ReNcell CX (cell line): ENCODE data around the genes PPIH, TMEM125 and TIE1.

GRCh38 chr1:41915984-41916729 is 2.6 kb downstream of the HIVEP3 start:
- PRO-cap: no peak

DNA sequence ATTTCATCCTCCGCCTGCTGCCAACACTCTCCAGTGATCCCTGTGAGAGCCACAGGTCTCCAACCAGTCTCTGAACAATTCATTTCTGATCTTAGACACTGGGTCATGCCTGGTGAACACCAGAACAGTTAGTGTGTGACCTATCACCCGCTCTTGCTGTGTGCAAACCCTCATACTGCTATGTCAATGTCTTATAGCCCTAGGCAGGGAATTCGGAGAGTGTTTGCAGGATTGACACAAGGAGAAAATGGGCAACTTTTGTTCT is 23.2 kb upstream of the GUCA2B start:
- PRO-cap: no peak

GRCh38 chr1:42334143-42334634 is 846 bp downstream of the FOXJ3 start:
- PRO-cap: bidirectional peak, plus-strand start at chr1:42334530, minus-strand start at chr1:42334353

GRCh38 chr1:42658173-42658633 is at the start of gene PPIH:
Gene PPIH, plus strand, starts transcription at chr1:42658423.
- PRO-cap: bidirectional peak, plus-strand start at chr1:42658430, minus-strand start at chr1:42658254

- PRO-cap: no peak
Measured at GRCh38 chr1:42680812-42681610, 1.2 kb upstream of the YBX1 start.

- PRO-cap: no peak
Measured at GRCh38 chr1:42692800-42693411, 10.7 kb downstream of the YBX1 start.

GRCh38 chr1:42923416-42924055 is 35.1 kb downstream of the SLC2A1 start:
- PRO-cap: no peak

DNA sequence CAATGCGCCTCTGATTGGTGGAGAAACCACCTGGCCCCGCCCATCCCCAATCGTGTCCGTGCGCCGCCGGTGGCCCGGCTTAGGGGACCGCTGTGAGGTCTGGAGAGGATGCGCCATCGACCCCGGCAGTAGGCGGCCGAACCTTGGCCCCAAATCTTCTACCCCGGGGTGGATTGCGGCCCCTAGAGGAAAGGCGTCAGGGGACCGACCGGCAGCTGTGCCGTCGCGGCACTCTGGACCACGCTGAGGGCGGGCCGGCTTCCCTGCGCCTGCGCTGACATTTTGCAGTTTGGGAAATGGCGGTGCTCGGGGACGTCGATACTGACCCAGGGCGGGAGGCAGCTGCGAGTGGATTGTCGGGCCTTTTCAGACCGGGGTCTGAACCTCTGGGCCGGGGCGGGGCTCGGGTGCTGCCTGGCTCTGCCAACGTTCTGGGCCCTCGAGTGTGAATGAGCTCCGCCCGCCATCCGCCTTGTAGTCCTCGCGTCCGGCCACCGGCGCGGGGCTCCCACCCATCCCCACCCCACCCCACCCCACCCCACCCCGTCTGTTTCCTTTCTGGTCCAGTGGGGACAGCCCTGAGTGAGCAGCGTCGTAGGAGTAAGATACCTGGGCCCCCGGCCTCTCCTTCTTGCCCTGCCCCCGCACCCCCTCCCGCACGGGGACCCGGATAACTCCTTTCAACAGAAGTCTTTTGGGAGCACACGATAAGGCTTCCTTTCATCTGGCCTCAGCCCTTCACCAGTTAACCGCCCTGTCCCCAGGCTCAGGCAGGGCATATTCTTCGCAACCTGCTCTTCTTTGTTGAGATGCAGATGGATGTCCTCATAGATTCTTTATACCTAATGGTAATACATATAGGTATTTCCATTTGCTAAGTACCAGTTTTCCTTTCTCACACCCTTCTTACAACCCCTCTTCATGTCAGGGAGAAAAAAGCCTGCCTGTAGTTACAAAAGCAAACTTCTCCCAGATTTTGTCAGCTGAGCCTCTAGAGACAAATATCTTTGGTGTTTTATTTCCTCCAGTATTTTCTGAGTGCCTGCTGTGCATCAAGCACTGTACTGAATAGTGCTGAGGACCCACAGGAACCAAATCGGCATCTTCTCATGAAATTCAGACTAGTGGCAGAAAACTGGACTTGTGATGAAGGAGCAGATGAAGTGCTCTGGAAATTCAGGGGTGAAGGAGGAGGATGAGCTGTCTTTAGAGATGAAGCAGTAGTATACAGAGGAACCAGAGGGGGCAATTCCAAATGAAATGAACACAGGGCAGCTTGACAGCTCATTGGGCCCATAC is 33.8 kb downstream of the SLC2A1 start:
- PRO-cap: bidirectional peak, plus-strand start at position 88 of the sequence, minus-strand start outside the sequence; bidirectional peak, plus-strand start at position 293 of the sequence, minus-strand start at position 239 of the sequence; unidirectional peak, minus-strand start at position 510 of the sequence

- PRO-cap: bidirectional peak, plus-strand start at chr1:42961565, minus-strand start at chr1:42961389
Measured at GRCh38 chr1:42961009-42961644, 2.5 kb upstream of the SLC2A1 start.

DNA sequence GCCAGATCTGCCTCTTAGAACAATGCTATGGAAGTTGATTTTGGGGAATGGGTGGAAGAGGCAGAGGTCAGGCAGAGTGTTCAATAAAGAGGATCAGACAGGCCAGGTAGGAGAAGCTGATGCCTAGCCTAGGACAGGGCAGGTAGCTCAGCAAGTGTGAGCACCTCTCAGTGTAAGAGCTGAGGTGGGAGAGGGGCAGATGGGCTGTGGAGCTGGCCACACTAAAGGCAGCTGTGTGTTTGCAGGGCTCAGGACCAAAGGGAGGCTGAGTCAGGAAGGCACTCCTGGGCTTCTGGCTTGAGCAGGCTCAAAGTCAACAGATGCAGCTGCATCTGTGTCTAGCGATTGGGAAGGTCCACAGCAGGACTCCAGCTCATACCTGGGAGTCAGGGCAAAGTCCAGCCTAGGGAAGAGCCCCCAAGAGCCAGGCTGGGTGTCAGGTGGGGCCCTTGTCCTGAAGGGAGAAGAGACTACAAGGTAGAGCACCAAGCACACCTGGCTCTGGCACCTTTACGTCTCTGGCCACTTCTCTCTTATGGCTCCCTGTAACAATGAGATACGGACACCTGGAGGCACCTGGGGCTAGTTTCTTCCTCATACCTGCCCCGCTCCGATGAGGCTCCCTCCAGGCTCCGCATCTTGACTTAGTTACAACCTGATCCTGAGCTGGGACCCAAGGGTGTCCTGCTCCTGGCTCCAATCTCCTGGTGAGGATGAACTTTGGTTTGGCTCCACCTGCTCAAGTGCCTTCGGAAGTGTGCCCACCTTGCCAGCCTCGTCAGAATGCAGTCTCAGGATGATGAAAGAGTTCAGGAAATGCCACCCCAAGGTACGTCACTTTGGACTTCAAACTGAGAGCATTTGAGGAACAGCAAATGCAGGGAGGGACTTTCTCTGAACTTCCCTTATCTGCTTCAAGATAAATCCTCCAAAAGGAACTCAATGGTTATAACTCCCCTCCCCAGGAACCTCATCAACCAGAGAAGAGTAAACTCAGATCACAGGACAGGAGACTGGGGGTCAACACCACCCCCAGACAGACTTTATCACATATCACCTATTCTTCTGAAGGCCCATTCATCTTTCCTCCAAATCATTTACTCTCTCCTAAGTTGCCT is 21.4 kb upstream of the SLC2A1 start:
- PRO-cap: no peak

GRCh38 chr1:43069672-43070273 is 77.9 kb upstream of the CFAP144 start:
- PRO-cap: no peak

DNA sequence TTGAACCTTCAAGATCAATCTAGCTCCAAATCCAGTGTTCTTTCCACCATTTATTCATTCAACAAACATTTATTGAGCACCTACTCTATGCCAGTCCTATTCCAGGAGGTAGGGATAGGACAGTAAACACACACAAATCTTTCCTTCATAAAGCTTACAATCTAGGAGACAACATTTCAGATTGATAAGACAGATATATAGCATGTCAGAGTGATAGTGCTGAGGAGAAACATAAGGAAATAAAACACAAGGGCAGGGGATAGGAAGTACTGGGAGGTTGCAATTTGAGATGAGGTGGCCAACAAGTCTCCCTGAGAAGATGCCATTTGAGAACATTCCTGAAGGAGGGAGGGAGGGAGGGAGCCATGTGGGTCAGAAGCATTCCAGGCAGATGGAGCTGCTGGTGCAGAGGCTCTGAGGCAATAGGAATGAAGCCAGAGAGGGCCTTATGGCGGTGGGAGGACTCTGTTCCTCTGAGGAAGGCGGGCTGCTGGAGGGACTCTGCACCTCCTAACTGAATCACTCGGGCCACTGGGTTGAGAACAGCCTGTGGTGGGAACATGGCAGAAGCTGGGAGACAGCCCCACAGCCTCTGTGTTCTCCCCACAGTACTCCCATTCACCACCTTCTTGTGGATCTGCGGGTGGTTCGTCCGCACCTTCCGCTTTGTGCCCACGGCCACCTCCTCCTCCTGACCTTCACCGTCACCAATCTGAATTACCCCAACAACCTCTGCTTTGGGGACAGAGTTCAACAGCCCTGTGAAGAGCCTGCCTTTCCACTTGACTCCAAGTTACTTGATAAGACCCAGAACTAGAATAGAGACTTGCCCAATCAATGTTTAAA is 2.6 kb upstream of the TMEM125 start:
- PRO-cap: no peak

GRCh38 chr1:43269637-43270188 is at the start of gene TMEM125:
Gene TMEM125, plus strand, starts transcription at chr1:43269983.
- PRO-cap: no peak

DNA sequence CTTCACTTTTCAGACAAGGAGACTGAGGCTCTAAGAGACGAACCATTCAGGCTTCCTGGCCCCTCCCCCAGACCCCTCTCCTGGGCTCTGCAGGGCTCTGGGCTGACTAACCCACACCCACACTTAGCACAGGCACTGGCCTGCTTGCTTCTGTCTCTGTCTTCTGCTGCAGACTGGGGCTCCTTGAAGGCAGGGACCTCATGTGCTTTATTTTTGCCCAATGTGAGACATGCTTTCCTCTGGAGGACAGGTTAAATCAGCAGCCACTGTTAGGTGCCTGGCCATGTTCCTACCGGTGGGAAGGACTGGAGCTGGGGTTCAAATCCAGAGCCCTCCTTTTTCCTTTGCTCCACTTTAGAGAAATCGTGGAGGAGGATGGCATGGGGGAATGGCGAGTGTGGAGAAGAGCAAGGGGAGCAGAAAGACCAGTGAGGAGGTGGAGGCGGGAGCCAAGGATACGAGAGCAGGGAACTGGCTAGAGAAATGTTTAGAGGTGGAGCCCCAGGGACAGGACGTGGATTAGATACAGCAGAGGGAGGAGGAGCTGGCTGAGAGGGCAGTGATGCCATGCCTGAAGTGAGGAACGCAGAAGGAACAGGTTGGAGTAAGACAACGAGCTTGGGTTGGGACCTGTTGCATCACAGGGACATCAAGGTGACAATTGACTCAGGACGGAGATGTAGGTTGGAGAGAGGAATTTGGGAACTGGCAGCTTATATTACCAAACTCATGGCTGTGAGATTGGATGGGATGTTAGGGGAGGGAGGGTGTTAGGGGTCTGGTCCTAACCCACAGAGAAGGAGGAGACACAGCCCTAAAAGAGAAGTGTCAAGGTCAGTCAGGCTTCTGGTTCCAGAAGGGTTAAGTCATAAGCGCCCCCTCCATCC is 1.8 kb downstream of the TMEM125 start:
- PRO-cap: no peak

DNA sequence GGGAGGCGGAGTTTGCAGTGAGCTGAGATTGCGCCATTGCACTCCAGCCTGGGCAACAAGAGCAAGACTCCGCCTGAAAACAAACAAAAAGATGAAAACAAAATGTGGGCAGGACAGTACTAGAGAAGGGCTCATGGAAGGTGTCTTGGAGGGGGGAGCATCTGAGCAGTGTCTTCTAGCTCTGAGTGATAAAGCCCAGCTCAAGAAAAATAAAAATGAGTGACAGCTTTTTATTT is 3.8 kb downstream of the C1orf210 start:
- PRO-cap: no peak

DNA sequence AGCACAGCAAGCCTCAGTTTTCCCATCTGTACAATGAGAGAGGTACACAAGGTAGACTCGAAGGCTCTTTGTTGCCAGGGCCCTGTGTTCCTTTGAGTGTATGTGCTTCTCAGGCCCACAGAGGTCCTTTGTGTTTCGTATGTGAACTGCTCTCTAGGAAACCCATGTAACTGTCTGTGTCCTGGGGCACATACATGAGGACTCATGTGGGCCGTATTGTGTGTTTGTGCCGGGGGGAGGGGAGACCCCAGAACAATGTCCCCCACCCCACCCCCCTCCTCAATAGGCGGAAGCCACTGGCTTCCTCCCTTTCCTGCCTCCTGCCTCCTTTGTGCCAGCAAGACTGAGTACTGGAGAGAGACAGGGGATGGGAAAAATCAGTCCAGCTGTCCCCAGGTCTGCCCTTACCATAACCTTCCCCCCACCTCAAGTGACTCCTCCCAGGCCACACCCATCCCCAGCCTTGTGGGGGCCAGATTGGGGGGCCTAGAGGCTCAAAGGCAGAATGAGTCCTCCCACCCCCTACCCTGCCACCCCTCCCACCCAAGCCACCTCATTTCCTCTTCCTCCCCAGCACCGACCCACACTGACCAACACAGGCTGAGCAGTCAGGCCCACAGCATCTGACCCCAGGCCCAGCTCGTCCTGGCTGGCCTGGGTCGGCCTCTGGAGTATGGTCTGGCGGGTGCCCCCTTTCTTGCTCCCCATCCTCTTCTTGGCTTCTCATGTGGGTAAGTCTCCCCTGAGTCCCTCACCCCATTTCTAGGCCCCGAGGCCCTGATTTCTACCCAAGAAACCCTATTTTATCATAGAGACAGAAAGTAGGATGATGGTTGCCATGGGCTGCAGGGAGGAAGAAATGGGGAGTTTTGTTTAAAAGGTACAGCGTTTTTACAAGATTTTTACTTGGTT is at the start of gene TIE1:
TIE1 (plus strand) TSS at position 584 of the 912 bp plus-strand sequence.
- PRO-cap: no peak

GRCh38 chr1:43330082-43330566 is 7.5 kb upstream of the MPL start:
- PRO-cap: no peak

GRCh38 chr1:43365898-43366729 is 1.7 kb downstream of the ELOVL1 start:
- PRO-cap: unidirectional peak, minus-strand start at chr1:43366343; bidirectional peak, plus-strand start at chr1:43366930, minus-strand start at chr1:43366614

DNA sequence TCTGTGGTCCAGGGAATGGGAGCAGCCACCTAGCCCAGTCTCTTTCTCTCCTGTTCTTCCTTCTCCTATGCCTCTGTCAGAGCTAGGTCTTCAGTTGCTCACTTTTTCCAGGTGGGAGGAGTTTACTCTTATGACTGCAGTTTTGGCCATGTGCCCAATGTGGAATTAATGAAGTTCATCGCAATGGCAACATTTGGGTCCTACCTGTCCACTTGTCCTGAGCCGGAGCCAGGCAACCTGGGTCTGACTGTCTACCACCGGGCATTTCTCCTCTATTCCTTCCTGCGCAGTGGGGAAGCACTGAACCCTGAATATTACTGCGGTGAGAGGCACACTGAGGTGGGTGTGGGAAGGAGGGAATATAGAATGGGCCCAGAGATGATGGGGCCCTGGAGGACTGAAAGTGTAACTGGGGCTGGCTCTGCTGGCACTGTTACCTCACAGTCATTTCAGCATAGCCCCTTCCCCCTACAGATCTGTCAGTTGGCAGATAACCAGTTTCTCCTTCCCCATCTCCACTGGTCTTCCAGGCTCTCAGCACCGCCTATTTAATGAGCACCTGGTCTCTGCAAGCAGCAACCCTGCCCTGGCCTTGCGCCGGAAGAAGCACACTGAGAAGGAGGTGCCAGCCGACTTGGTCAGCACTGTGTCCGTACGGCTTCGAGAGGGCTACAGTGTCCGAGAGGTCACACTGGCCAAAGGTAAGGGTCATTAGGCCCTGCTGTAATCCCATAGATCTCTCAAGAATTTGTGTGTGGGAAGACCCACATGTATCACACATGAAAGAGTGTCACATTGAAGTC is 30.1 kb downstream of the SZT2 start:
- PRO-cap: no peak

DNA sequence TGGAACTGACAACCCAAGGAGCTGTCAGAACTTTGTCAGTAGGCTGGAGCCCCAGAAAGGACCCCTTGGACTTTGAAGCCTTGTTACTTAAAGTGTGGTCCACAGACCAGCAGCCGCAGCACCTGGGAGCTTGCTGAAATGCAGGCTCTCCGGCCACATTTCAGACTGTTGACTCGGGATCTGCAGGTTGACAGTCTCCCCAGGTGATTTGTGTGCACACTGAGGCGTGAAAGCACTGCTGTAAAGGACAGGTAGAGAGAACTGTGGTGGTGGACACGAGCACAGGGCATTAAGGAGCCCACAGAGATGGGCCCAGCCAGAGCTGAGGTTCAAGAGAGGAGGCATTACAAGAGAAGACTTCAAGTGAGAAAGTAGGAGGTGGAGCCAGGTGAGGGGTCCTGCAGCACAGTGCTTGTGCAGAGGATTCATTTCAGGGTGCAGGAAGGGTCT is 4.7 kb downstream of the HYI start:
- PRO-cap: no peak